SJSA1 (cell line): ENCODE measurements around a stretch of chr12.

GRCh38 chr12:109510129-109510657 lies 32.8 kb downstream of the UBE3B start:
- RAMPAGE, long total RNA, result no peak

- RAMPAGE, long total RNA, result no peak
Measured at GRCh38 chr12:109558663-109559108, 14.6 kb downstream of the MMAB start.

- RAMPAGE, long total RNA, result no peak
Measured at GRCh38 chr12:109563643-109564039, 9.7 kb downstream of the MMAB start.

GRCh38 chr12:109579405-109580174 lies 6.0 kb downstream of the MVK start:
- RAMPAGE, long total RNA, result no peak

DNA sequence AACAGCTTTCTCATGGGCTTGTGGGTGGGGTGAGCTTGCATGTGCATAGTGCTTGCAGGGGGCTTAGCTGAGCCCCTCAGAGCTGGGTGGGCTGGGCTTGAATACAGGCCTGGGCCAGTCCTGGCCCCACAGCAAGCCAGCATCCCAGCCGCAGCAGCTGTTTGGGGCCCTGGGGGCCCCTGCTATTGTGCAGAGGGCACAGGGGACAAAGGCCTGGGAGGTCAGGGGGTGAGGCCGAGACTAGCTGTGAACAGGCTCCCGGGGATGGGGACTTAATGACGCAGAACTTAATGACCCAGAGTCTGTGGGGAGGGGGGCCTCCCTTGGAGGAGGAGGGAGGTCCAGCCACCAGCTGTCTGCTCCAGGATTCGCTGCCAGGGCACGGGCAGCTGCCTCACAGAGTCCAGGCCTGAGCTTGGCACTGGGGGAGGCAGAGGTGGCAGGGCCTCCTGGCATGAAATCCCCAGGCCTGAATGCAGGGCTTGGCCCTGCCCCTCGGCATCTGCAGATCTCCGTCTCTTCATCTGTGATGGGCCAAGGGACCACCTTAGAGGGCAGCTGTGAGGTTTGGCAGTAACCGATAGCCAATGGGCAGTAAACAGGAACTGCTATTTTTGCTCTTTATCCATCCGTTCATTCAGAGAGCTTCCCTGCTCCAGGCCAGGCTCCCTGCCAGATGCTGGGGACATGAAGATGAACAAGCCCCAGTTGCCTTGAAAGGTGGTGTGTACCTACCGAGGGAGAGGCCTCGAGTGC lies 6.6 kb downstream of the FAM222A start:
- RAMPAGE, long total RNA, result no peak

GRCh38 chr12:109722605-109723132 lies 9.0 kb downstream of the FAM222A start:
- RAMPAGE, long total RNA, result no peak

GRCh38 chr12:109773308-109773821 lies 59.7 kb downstream of the FAM222A start:
- RAMPAGE, long total RNA, result no peak

DNA sequence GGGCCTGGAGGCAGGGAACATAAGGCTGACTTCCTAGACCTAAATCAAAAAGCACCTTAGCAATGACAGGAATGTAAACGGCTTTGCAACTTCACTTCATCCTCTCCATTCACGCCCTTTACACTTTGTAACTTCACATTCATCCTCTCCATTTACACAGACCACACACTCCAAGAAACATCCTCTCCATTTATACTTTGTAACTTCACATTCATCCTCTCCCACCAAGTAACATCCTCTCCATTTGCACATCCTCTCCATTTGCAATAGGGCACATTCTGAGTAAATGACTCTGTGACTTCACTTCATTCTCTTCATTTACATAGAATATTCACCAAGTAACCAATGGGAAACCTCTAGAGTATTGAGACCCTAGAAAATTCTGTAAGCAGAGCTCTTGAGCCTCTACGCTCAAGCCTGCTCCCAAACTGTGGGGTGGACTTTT lies 817 bp upstream of the GLTP start:
- RAMPAGE, long total RNA, result no peak

GRCh38 chr12:110011958-110012660 lies 12.9 kb downstream of the ANKRD13A start:
- RAMPAGE, long total RNA, result no peak

- RAMPAGE, long total RNA, result no peak
Measured at GRCh38 chr12:110012851-110013354, 13.7 kb downstream of the ANKRD13A start.

GRCh38 chr12:110018913-110019547 lies 19.8 kb downstream of the ANKRD13A start:
- RAMPAGE, long total RNA, result no peak

DNA sequence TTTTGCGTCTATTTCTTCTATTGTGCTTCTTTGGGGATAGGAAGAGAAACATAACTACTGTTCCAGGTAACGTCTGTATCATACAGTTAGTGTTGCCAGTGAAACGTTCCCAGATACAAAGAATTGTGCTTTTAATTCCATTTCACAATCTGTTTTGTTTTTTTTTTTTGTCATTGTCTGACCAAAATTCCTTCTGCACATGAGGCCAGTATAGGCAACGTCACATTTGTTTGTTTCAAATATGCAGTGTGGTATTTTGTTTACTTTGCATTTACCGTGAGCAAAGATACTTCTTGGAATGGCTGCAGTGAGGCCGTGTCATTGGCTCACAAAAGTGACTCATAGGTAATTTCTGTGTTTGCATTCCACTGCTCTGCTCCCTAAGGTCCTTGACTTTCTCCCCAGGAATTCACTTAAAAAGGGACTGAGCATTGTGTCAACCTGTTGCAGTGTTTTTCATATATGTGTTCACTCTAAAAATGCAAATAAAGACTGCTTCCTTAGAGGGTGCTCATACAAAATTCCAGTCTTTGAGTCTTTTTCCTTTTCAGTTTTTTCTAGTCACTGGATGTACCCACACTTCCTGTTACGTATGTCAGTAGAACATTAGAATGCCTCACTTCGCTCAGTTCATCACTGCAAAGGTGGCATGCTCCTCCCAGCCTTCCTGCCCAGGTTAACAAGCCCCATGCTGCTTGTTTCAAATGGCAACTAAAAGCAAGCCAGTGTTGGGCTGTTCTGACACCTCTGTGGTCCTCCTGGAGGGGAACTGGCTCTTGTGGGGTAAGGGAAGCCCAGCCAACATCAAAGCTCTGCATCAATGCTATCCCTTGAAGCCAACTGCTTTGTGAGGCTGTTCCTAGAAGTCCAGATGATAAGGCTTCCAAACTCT lies 9.2 kb downstream of the C12orf76 start:
- RAMPAGE, long total RNA, result no peak

- RAMPAGE, long total RNA, result no peak
Measured at GRCh38 chr12:110246842-110247608, 34.0 kb upstream of the ATP2A2 start.

- RAMPAGE, long total RNA, result no peak
Measured at GRCh38 chr12:110284217-110285267, 3.5 kb downstream of the ATP2A2 start.

- RAMPAGE, long total RNA, result no peak
Measured at GRCh38 chr12:110338804-110339095, 57.7 kb downstream of the ATP2A2 start.

GRCh38 chr12:110345070-110346129 lies 58.1 kb downstream of the ANAPC7 start:
- RAMPAGE, long total RNA, result no peak

DNA sequence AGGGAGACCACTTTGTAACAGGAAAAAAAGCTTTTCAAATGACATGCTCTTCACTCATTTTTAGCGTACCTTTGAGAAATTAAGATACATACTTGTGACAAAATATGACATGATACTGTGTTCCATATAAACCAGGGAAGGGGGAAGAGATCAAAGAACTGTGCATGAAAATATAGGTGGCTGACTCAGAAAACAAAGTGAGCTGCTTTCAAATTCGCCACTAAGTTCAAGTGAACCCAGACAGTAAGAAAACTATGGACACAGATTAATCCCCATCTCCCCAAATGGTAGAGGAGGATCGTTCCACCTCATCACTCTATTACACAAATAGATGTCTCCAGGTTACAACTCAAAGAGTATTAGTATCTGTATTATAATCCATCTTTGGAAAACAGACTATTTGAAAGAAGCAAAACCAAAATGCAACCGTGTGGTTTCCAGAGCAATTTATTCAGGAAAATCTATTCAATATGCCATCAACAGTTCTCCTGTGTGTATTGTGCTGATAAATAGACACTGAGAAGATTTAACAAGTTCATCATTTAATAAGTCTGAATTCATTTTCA lies 23.2 kb downstream of the PPP1CC start:
- RAMPAGE, long total RNA, result no peak

DNA sequence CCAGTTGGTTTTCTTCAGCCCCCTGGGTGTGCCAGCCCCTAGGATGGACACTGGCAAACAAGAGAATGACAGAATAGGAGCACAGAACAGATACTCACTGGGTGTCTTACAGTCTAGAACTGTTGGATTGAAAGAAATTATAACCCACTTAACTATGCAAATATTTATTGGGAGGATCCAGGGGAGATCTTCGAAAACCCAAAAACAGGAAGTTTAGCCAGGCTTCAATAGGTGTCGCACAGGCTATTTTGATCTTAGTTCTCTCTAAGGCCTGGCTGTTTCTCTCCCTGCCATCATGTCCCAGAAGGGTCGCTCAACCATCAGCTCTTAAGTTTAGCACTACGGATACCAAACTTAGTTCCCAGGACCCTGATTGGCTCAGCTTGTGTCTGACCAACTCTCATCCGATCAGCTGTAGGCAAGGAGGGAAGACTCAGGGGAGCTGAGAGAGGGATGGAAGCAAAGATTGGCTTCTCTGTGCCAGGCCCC lies 13.7 kb downstream of the PHETA1 start:
- RAMPAGE, long total RNA, result no peak

GRCh38 chr12:111361650-111362840 lies 6.8 kb downstream of the PHETA1 start:
- RAMPAGE, long total RNA, result no peak

DNA sequence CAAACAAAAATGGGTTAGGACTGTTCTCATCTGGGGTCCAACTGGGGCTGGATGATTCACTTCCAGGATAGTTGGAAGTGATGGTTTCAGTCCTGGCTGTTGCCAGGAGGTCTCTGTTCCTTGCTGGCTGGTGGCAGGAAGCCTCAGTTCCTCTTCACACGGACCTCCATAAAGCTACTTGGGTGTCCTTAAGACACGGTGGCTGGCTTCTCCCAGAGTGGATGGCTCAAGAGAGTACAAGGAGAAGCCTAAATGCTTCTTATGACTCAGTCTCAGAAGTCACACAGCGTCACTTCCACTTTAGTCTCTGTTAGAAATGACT lies 6.4 kb upstream of the SH2B3 start:
- RAMPAGE, long total RNA, result no peak